Karpas-422 (cell line): ENCODE results near the gene WDR20.

- PRO-cap = no peak
- RAMPAGE, long total RNA = no peak
These were observed 285.7 kb upstream of the PPP2R5C start for GRCh38 chr14:101475876-101476238.

GRCh38 chr14:101495760-101496312 lies 265.7 kb upstream of the PPP2R5C start:
- PRO-cap = no peak
- RAMPAGE, long total RNA = no peak

GRCh38 chr14:101774344-101775365 lies 13.1 kb downstream of the PPP2R5C start:
- PRO-cap = no peak
- RAMPAGE, long total RNA = no peak

- PRO-cap = no peak
- RAMPAGE, long total RNA = no peak
These were observed 58.2 kb downstream of the PPP2R5C start for GRCh38 chr14:101819577-101820149.

- PRO-cap = bidirectional peak, plus-strand start at chr14:101823916, minus-strand start at chr14:101823819
- RAMPAGE, long total RNA = no peak
These were observed 62.1 kb downstream of the PPP2R5C start for GRCh38 chr14:101823377-101824161.

DNA sequence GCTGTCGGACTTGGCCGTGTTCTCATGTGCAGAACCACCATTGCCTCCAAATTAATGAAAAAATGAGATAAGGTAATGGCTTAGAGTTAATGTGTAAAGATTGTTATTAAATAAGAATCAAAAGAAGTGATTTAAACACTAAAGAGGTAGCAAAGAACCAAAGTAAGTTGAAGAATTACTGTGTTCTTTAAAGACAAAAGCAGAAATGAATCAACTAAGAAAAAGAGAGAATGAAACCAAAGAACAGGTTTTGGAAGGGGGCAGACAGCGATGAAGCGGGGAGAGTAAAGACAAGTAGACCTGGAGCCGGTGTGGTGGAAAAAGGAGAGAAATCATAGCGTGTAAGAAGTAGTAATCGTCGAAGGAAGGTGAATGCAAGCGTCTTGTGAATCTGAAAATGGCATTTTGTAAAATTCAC lies 76.4 kb downstream of the PPP2R5C start:
- PRO-cap = no peak
- RAMPAGE, long total RNA = no peak

DNA sequence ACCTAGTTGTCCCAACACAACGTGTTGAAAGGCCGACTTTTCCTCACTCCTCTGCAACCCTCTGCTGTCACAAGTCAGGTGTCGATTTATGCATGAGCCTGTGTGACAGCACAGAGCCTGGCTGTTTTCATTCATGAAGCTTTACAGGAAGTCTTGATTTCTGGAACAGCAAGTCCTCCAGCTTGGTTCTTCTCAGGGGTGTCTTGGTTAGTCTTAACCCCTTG lies 88.2 kb downstream of the PPP2R5C start:
- PRO-cap = no peak
- RAMPAGE, long total RNA = no peak

- PRO-cap = no peak
- RAMPAGE, long total RNA = no peak
These were observed 96.4 kb upstream of the DYNC1H1 start for GRCh38 chr14:101867814-101868454.

- PRO-cap = no peak
- RAMPAGE, long total RNA = no peak
These were observed 89.2 kb upstream of the DYNC1H1 start for GRCh38 chr14:101874991-101875691.

DNA sequence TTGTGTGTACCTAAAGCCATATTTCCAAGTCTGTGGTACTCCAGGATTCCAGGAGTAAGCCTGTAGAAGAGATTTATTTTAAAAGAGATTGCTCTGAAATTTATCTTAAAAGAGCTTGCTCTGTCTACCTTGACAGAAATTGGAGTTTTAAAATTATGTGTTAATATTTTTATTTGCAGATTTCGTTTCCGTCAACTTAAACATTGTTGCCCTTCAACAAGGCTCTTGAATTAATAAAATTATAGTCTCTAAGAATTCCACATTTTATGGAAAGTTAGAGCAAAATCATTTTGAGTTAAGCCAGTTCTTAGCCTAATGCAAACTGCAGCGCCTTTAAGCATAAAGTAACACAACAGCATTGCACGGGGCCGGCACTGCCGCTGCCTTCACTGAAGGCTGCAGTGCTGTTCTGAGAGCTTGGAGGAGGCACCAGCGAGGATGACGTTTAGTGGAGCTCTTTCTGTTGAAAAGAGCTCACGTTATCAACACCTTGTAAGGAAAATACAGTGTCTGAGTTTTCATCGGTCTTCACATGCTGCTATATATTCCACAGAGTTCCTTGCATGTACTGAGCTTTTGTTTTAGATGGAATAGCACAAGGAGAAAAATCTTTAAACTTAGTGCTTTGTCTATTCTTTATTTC lies 38.4 kb upstream of the DYNC1H1 start:
- PRO-cap = no peak
- RAMPAGE, long total RNA = no peak

DNA sequence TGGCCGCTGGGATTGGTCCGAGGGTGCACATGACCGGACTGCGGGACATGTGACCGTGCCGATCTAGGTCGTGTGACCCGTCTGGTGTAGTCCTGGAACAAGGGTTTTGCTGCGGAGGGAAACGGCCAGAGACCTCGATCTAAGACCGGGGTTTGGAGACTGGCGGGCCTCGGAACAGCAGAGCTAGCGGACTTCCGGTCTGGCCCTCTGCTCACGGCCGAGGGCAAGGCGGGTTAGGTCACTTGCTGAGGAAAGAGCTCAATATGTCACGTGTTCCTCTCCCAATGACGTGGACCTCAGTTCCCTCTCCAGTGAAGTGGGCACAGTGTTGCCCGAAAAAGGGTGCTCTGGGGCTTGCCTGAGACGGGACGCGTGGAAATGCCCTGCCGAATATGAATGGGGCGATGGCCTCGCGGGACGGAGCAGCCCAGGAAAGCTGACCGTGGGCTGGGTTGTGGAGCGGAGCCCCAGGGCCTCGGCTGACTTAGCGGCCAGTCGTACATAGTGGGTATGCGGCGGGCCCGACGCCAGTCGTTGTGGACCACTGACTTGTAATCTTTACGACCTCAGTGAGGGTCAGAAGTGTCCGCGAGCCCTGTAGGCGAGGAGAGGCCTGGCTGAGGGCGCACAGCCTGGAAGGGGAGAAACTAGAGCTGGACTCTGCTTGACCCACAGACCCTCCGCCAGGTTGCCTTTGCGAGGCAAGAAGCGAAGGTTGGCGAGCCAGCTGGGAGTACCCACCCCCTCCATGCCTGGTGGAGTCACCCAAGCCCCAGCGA lies 15.9 kb upstream of the DYNC1H1 start:
- PRO-cap = bidirectional peak, plus-strand start at position 90 of the sequence, minus-strand start outside the sequence
- RAMPAGE, long total RNA = no peak

- PRO-cap = no peak
- RAMPAGE, long total RNA = no peak
These were observed 8.0 kb downstream of the DYNC1H1 start for GRCh38 chr14:101972271-101972925.

DNA sequence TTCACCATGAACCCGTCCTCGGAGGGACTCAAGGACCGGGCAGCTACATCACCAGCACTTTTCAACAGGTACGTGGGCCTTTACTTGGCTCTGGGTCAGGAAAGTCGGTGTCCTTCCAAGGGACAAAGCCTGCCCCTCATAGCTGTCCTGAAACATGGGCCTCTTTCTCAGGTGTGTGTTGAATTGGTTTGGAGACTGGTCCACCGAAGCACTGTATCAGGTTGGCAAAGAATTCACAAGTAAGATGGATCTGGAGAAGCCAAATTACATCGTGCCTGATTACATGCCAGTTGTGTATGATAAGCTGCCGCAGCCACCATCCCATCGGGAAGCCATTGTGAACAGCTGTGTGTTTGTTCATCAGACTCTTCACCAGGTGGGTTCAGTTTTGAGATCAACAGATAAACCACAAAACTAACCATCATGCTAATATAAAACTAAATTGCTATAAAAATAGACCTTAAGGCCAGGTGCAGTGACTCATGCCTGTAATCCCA lies 59.0 kb downstream of the HSP90AA1 start:
- PRO-cap = no peak
- RAMPAGE, long total RNA = no peak

GRCh38 chr14:102050361-102051000 lies 36.4 kb downstream of the HSP90AA1 start:
- PRO-cap = no peak
- RAMPAGE, long total RNA = no peak

DNA sequence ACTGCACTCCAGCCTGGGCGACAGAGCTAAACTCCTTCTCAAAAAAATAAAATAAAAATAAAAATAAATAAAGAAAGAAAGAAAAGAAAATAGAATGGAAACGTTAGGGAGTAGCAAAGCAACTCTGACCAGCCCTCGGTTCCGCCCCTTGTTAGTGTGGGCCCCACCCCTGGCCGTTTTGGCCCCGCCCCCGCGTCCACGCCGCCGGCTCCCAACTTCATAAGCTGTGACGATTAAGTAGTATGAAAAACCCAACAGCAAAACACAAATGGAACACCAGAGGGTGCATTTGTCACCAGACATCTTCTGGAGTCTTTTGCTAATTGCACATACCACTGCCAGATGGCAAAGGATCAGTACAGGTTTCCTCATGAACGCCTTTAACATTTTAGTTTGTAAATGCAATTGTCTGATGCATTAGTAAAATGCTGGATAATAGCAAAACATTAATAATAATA lies 23.8 kb downstream of the HSP90AA1 start:
- PRO-cap = no peak
- RAMPAGE, long total RNA = no peak

DNA sequence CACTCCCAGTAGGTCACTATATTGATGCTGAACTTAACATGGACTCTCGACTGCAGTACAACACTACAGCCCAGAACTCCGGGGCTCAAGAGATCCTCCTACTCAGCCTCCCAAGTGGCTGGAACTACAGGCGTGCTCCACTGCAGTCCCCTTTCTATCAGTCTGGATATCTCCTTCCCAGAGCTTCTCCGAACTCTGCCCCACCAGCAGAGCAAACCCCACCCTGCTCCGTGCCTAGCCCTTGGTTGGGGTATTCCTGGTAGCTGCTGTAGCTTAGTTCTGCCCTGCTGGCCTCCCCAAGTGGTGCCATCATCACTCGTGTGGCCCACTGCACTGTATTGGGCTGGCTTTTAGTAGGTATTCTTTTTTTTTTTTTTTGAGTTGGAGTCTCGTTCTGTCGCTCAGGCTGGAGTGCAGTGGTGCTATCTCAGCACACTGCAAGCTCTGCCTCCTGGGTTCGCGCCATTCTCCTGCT lies 9.5 kb downstream of the HSP90AA1 start:
- PRO-cap = no peak
- RAMPAGE, long total RNA = no peak

DNA sequence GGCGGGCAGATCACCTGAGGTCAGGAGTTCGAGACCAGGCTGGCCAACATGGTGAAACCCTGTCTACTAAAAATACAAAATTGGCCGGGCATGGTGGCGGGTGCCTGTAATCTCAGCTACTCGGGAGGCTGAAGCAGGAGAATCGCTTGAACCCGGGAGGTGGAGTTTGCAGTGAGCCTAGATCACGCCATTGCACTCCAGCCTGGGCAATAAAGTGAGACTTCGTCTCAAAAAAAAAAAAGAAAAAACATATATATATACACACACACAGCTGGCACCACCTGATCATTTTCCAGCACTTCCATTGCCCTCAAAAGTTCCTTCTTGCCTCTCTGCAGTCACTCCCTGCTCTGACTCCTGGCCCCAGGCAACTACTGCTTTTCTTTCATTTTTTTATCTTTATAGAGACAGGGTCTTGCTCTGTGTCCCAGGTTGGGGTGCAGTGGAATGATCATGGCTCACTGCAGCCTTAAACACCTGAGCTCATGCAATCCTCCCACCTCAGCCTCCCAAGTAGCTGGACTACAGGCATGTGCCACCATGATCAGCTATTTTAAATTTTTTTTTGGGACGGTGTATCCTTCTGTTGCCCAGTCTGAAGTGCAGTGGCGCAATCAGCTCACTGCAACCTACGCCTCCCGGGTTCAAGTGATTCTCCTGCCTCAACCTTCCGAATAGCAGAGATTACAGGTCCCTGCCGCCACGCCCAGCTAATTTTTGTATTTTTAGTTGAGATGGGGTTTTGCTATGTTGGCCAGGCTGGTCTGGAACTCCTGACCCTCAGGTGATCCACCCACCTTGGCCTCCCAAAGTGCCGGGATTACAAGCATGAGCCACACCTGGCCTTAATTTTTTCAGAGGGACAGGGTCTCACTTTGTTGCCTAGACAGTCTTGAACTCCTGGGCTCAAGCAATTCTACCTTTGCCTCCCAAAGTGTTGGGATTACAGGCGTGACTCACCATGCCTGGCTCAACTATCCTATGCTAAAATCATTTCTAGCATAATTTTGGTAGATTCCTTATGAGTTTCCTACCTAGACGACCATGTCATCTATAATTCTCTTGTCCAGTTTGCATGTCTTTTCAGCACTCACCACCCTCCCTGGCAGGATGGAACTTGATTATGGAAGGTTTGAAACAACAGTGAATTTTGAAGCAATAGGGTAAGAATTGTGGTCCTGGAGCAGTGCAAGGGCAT lies 7.9 kb downstream of the HSP90AA1 start:
- PRO-cap = no peak
- RAMPAGE, long total RNA = no peak

- PRO-cap = no peak
- RAMPAGE, long total RNA = no peak
These were observed 7.1 kb downstream of the HSP90AA1 start for GRCh38 chr14:102079792-102080111.

- PRO-cap = no peak
- RAMPAGE, long total RNA = no peak
These were observed 2.1 kb downstream of the HSP90AA1 start for GRCh38 chr14:102084585-102085261.

GRCh38 chr14:102138813-102140092 lies at the start of gene WDR20:
Gene WDR20, plus strand, starts transcription at chr14:102139897.
- PRO-cap = bidirectional peak, plus-strand start at chr14:102139921, minus-strand start at chr14:102139630
- RAMPAGE, long total RNA = no peak